BE2C (cell line): ENCODE results near the gene NR1D2.

DNA sequence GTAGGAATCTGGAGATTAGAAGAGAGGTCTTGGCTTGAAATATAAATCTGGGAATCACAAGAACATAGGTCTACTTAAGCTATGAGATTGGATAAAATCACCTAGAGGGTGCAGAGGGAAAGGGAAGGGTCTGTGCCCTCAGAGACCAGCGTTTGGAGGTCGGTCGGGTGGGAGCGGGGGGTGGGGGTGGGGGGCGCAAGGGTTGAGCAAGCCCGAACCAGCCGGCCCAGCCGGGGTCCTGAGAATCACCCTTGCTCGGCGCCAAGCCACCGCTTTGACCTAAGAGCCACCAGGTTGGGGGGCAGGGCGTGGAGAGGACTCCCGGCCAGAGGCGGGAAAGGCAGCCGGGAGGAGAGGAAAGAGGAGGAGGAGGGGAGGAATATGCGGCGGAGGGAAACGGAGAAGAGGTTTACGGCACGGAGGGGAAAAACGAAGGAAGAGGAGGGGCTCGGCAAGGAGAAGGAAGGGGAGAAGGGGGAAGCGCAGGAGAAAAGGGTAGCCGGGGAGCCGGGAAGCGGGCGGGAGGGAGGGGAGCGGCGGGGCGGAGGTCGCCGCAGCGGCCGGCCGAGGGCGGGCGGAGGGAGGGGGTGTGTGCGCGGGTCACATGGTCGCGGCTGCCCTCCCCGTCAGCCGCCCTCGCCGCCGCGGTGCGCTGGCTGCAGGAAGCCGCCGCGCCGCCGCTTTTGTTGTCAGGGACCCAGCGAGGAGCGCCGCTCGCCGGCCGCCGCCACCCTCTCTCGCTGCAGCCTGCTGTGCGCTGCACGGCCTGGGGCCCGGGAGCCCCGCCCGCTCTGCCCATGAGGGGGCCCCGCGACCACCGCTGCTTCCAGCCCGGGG is at the start of gene NR1D2:
NR1D2 (plus strand) TSS at position 626 of the 837 bp plus-strand sequence.
- RRBS: 1% methylated on average over 18 of the region's 70 CpGs

- RRBS: no CpG with 5 or more reads among the region's 3 CpGs
Observed at GRCh38 chr3:23946756-23946948, 1.6 kb downstream of the NR1D2 start.

GRCh38 chr3:24019153-24019646 is 74.1 kb downstream of the NR1D2 start:
- RRBS: 27% methylated on average over 1 of the region's 12 CpGs

GRCh38 chr3:24220726-24221366 is 273.8 kb downstream of the THRB start:
- RRBS: no CpG with 5 or more reads among the region's 4 CpGs

GRCh38 chr3:24314480-24315026 is 180.1 kb downstream of the THRB start:
- RRBS: no CpG with 5 or more reads among the region's 5 CpGs

DNA sequence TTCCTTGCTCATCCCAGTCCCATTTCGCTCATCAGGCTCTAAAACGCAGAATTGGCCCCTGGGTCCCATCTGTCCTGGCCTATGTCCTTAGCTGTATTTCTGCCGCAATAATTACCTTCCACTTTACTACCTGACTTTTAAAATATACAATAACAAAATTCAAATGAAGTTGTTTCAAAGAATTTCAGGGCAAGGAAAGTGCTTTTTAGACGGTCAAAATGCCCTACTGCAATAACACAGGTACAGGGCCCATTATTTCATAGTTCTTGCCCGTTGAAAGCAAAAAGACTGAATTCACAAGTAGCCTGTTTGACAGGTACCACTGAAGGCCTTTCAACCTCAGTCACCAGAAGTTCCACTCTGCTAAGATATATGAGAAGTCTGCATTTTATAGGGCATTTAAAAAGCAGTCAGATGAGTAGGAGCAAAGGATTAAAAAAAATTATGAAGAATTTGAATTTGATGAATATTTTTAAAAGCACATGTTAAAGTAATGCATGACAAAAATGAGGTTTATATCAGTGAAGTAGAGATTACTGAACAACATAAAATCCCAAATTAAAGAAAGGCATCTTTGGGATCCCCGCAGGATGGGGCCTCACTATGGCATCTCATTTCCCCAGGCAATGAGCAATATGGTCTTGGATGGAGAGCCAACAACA is 160.6 kb downstream of the THRB start:
- RRBS: no CpG with 5 or more reads among the region's 6 CpGs

DNA sequence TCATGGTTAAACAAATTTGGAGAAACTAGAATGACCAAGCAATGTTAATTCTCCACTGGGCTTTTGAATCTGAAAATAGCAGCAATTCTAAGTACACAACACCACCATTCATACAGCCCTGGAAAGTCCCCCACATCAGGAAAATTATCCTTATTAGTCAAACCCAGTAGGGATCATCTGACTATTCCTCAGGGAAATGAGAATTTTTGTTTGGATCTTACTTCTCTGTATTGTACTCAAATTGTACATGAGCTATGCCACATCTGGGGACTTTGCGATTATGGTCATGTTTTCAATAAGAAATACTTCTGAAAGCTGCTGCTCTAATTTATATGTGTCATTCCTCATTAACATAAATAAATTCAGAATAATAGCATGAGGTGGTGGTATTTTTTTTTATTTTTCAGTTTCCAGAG is 46.0 kb downstream of the RARB start:
- RRBS: no CpG with 5 or more reads among the region's 1 CpG

DNA sequence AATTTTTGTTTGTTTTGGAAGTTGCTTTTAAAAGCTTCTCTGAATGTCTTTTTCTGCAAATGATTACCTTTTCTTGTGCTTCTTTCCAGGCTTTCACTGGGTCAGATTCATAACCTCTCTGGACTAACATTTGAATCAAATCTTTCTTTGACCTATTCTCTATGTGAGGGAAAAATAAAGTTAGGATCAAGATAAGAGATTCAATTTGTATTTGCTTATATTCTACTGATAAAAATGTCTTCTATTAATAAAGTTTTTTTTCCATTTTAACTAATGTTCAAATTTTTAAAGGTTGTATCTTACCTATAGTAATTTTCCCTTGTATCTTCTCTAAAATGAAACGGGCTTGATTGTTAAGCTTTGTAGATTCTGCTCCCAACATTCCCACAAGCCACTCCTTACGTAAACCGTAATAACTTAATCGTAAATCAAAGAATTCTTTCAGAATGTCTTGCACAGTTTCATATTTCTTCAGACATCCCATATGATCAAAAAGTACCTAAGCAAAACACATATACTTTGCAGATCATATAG is 46.3 kb downstream of the TOP2B start:
- RRBS: no CpG with 5 or more reads among the region's 4 CpGs

DNA sequence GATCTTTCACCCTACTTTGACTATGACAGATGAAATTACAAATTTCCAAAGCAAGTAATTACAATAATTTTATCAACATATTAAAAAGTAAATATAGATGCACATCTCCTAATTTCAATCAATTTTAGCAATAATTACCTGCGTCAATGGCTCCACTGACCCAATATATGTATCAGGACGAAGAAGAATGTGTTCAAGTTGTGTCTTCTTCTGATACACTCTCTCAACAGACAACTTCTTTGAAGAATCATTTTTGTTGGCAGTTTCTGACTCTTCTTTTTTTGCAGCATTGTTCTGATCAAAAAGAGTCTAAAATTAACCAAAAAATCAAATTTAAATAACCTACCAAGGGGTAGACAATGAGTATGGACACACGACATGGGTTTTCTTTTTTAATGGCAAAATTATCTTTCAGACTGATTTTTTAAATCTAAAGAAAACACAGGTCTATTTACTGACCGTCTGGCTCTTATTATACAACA is 19.5 kb downstream of the TOP2B start:
- RRBS: no CpG with 5 or more reads among the region's 4 CpGs

- RRBS: no CpG with 5 or more reads among the region's 1 CpG
Observed at GRCh38 chr3:25793692-25793970, 3.7 kb downstream of the OXSM start.

DNA sequence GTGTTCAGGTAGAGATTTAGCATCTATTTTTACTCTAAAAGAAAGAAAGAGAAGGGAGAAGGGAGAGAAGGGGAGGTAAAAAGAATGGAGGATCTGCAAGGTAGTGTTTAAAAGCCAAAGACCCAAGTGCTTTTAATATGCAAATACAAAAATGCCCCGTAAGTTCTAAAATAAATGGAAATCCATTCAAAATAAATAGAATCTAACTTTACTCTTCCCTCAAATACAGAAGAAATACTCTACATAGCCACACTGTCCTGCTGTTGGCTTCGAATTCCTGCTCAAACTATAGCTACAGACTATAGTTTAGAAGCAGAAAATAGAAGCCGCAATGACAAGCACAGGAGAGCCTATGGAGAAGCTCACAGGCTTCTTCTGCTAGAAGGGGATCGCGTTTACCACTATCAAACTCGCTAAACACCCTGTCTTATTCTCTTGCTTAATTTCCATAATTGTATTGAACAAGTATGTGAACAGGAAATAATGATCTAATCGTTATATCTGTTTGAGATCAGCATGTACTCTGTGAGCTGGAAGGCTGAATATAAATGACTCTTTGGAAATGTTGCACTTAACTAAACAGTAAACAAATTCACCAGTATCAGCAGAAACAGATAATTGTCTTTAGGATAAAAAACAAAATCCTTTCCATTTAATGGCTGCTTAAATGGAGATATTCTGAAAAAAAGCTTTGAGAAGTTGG is 15.2 kb downstream of the NEK10 start:
- RRBS: no CpG with 5 or more reads among the region's 7 CpGs

GRCh38 chr3:27394326-27395000 is 25.3 kb upstream of the NEK10 start:
- RRBS: no CpG with 5 or more reads among the region's 5 CpGs

- RRBS: no CpG with 5 or more reads among the region's 10 CpGs
Observed at GRCh38 chr3:27468725-27469328, 15.4 kb downstream of the SLC4A7 start.

DNA sequence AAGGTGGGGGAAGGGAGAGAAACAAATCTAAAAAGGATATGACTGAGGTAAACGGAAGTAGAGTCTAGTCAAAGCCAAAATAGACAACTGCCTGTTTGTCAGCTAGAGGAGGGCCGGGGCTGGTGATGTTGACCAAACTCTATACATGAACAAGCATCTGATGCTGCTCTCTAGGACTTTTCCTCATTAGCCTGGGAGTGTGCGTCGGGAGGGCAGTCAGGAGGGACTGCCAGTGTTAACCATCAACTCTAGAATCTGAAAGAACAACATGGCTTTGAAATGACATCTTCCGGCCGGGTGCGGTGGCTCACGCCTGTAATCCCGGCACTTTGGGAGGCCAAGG is 50.2 kb upstream of the SLC4A7 start:
- RRBS: no CpG with 5 or more reads among the region's 9 CpGs

DNA sequence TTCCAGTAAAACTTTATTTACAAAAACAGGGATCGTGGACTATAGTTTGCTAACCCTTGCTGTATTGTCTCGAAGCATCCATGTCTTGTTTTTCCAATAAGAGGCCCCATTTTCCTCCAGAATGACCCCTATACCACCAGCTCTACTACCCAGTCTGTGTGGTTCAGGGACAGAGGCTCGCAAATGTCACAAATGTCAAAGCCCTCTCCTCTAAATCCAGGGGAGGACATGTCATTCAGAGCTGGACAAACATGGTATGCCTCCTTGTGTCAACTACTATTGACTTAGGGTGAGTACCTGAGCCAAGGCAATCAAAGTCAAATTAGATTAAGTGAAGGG is 186.8 kb upstream of the EOMES start:
- RRBS: no CpG with 5 or more reads among the region's 3 CpGs

GRCh38 chr3:28199491-28200177 is 41.8 kb upstream of the CMC1 start:
- RRBS: no CpG with 5 or more reads among the region's 24 CpGs

DNA sequence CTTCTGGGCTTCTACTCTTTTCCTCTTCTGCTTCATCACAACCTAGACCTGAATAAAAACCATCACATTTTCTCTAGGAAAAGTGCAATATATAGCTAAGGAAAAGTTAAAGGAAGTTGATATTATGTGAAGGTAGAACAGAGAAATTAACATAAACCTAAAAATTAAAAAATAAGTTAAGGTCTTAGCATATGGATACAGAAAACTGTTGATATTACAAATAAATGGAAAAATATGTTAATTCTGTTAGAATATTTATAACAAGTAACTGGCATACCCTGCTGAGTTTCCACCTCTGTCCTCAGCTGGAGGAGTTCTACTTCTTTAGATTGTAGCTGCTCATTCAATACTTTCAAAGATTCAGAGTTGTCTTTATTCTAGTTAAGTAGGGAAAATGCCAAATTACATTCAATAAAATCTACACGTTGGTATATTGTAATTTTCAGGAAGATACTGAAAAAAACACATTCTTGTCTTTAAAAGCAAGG is 10.8 kb upstream of the ZCWPW2 start:
- RRBS: no CpG with 5 or more reads among the region's 1 CpG

- RRBS: no CpG with 5 or more reads among the region's 16 CpGs
Observed at GRCh38 chr3:28349311-28349732, 698 bp upstream of the AZI2 start.

- RRBS: no CpG with 5 or more reads among the region's 1 CpG
Observed at GRCh38 chr3:28703052-28703518, 354.5 kb upstream of the AZI2 start.